HepG2 (cell line): ENCODE data around the genes KCNE2 and MORC3.

- RRBS, 2 experiments = no CpG with 5 or more reads among the region's 3 CpGs
CAGE:
- cytosol, long polyA minus RNA = no peak
- cytosol, long polyA plus RNA = no peak
- long polyA plus RNA = no peak
- nucleus, long polyA minus RNA = no peak
- nucleus, long polyA plus RNA = no peak
Measured at GRCh38 chr21:34363763-34364120, at the start of gene KCNE2. TSS of gene KCNE2 (plus strand) at chr21:34364006.

DNA sequence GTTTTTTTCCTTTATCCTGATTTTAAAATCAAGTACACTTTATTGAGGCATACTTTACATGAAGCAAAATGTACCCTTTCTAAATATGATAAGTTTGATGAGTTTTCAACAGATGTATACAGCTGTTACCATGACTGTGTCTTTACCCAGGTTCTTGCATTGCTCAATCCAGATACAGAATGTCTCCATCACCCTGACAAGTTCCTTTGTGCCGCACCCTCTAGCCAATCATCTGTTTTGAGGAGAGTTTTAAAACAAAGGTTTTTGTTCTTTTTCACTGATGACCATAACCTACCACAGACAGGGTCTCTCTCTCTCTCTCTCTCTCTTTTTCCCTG lies 1.1 kb upstream of the KCNE1 start:
- RRBS, 2 experiments = no CpG with 5 or more reads among the region's 1 CpG
CAGE:
- cytosol, long polyA minus RNA = no peak
- cytosol, long polyA plus RNA = no peak
- long polyA plus RNA = no peak
- nucleus, long polyA minus RNA = no peak
- nucleus, long polyA plus RNA = no peak

- RRBS, 2 experiments = no CpG with 5 or more reads among the region's 2 CpGs
CAGE:
- cytosol, long polyA minus RNA = no peak
- cytosol, long polyA plus RNA = no peak
- long polyA plus RNA = no peak
- nucleus, long polyA minus RNA = no peak
- nucleus, long polyA plus RNA = no peak
Measured at GRCh38 chr21:34583809-34584438, 31.0 kb downstream of the RCAN1 start.

DNA sequence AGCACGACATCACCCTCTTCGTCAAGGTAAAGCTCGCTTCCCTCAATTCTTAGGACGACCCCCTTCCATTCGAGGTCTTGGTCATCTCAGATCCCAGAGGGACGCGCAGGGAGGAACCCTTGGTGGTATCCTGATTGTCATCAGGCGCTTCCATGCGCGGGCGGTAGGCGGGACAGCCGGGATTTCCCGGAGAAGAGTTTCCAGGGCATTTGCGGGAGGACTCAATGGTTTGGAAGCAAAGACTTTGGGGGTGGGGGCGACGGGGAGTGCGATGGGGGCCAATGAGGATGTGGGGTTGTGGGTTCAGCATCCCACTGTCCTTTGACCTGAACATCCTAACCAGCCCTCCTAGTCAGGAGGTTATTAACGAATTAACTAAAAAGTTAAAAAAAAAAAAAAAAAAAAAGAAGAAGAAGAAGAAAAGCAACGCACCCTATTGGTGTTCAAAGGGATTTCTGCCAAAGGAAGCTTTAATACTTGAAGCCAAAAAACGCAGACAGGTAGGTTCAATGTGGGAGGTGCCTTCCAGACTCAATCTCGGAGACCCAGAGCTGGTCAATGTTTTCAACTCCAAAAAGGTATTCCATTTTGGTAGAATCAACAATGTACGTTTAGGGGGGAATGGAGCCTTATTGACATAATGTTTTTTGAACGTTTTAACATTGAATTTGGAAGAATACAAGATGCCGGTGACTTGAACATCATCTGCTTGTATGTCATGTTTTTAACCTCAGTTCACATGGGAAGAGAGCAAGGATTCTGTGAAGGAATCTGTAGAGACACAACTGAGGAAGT lies 2.1 kb downstream of the CLIC6 start:
- RRBS, 2 experiments = no CpG with 5 or more reads among the region's 25 CpGs
CAGE:
- cytosol, long polyA minus RNA = no peak
- cytosol, long polyA plus RNA = no peak
- long polyA plus RNA = no peak
- nucleus, long polyA minus RNA = no peak
- nucleus, long polyA plus RNA = no peak

DNA sequence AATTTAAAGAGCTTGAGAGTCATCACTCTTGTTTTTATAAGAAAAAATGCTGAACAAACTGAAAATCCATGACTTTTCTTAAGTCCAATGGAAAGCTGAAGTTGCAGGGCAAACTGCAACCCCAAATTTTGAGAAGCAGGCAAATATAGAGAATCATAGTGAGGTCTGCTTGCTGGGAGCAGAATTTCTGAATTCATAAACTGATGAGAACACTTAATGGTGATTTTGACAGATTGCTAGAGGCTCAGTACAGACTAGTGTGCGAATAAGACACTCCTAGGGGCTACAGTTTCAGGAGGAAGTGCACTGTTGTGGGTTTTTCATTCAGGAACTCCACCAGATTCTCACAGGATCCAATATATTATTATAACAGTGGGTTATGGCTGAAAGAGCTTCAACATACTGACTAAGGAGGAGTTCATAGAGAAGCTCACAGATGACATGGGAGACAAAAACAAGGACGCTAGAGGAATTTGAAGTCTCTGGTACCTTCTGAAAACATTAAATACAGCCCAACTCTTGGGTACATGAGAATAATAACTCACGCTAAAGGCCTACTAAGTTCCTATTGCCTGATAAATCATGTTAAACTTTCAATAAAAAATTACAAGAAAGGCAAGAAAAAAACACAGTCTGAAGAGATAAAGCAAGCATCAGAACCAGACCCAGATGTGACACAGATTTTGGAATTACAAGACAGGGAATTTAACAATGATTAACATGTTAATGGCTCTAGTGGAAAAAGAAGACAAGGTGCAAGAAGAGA lies 135.3 kb downstream of the CLIC6 start:
- RRBS, 2 experiments = no CpG with 5 or more reads among the region's 3 CpGs
CAGE:
- cytosol, long polyA minus RNA = no peak
- cytosol, long polyA plus RNA = no peak
- long polyA plus RNA = no peak
- nucleus, long polyA minus RNA = no peak
- nucleus, long polyA plus RNA = no peak

DNA sequence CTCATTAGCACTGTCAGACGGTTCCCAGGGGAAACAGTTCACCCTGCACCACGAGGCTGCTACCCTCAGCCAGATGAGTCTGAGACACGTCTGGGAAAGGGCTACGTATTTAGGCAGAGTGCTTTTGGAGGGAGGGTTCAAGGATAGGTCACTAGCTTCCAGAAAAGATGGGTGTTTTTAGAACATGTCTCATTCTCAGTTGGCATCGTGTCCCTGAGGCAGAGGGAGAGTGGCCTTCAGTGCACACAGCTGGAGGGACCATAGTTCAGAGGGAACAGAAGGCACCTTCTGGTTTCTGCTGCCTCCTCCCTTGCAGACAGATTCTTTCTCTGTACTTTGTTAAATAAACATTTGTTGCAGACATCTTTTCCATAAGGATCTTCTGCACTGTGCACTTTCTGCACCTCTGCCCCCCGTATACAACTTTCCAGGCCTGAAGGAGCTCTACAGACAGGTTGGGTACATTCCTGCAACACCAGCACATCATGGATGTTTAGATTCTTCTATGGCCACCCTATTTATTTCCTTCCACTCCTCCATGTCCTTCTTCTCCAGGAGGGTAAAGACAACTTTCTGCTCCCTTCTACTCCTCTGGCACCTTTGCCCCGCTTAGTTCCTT lies 140.0 kb downstream of the CLIC6 start:
- RRBS, 2 experiments = no CpG with 5 or more reads among the region's 7 CpGs
CAGE:
- cytosol, long polyA minus RNA = no peak
- cytosol, long polyA plus RNA = no peak
- long polyA plus RNA = no peak
- nucleus, long polyA minus RNA = no peak
- nucleus, long polyA plus RNA = no peak

DNA sequence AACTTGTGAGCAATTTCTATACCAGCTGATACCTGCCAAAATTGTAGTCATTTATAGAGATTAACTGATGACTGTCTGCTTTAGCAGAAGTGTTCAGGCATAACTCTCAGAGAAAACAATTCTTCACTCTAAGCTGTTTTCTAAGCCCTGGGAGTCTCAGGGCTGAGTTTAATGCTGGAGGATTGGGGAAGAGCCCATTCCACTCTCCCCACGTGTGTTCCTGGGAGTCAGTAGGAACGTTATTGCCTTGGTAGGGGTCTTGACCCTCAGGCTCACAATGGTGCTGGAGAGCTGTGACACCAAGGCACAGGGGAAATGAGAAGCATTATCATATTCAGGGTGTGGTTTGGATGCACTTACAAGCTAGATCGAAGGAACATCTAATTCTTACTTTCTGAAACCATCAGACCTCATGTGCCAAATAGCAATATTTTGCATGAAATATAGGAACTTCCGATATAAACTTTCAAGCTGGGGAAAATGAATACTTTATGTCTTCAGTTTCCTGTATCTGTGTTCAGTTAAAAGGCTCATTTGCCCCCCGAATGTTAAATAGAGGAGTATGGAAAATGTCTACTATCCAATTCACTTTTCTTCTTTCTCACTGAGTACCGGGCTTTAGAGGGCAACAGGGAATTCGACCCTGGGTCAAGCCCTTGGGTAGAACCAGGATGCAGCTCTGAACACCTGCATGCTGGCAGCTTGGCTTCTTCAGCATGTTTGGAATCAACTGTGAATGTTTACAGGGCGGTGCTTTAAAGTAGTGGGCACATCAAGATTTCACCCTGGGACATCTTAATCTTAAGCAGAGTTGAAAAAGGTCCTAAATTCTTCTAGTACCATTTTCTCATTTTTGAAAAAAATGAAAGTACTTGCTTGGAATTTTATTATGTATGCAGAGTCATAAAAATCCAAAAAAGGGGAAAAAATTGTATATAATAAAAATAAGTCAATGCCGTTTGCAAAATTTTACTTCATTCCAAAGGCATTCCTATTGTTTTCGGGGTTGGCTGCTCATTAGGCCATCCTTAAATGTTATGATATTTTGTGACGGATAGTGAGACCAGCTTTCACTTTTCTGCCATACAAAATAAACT lies 168.6 kb downstream of the CLIC6 start:
- RRBS, 2 experiments = no CpG with 5 or more reads among the region's 11 CpGs
CAGE:
- cytosol, long polyA minus RNA = no peak
- cytosol, long polyA plus RNA = no peak
- long polyA plus RNA = no peak
- nucleus, long polyA minus RNA = no peak
- nucleus, long polyA plus RNA = no peak

DNA sequence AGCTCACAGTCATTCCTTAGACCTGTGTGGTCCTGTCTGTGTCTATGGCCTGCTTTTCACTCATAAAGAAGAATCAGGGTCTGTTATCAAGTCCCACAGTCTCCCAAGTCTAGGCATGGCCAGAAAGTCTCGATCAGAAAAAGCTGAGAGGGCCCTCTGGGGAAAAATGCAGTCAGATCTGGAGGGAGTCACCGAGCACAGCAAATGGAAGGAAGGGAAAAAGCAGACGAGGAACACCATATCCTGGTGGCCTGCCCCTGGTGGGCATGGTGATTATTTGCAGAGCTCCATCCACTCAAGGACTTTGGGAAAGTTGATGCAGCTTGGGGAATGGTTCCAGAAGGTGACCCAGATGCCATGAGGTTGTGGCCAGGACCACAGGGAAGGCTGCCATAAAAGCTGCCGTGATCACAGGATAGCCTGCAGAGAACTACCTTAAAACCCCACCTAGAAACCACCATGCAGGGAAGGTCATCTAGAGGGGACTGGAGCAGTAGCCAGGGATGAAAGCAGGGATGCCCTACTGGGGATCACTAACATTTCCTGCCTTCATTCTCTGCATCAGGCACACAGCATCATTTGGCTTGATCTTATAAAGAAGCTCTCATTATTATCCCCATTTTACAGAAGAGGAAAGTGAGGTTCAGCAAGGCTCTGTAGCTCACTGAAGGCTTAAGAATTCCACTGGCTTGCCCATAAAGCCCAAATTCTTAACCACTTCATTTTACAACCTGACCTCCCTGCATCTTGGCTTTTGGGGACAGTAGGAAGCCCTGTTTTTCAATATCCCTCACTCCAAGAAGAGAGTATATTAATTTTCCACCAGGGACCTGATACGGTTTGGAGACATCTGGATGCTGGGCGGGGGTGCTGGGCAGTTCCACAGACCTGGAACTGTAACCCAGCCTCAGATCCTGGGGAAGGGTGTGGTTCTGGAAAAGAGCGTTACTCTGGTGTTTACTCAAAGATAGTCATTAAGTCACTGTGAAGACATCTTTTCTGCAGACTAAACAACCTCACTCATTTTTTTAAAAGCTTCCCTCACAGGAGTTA lies 189.4 kb downstream of the CLIC6 start:
- RRBS, 2 experiments = no CpG with 5 or more reads among the region's 7 CpGs
CAGE:
- cytosol, long polyA minus RNA = no peak
- cytosol, long polyA plus RNA = no peak
- long polyA plus RNA = no peak
- nucleus, long polyA minus RNA = no peak
- nucleus, long polyA plus RNA = no peak

GRCh38 chr21:34859442-34859955 lies 189.6 kb downstream of the RUNX1 start:
- RRBS, 2 experiments = no CpG with 5 or more reads among the region's 7 CpGs
CAGE:
- cytosol, long polyA minus RNA = no peak
- cytosol, long polyA plus RNA = no peak
- long polyA plus RNA = no peak
- nucleus, long polyA minus RNA = no peak
- nucleus, long polyA plus RNA = no peak

GRCh38 chr21:34878125-34878955 lies 170.8 kb downstream of the RUNX1 start:
- RRBS, 2 experiments = no CpG with 5 or more reads among the region's 6 CpGs
CAGE:
- cytosol, long polyA minus RNA = no peak
- cytosol, long polyA plus RNA = no peak
- long polyA plus RNA = no peak
- nucleus, long polyA minus RNA = no peak
- nucleus, long polyA plus RNA = no peak

DNA sequence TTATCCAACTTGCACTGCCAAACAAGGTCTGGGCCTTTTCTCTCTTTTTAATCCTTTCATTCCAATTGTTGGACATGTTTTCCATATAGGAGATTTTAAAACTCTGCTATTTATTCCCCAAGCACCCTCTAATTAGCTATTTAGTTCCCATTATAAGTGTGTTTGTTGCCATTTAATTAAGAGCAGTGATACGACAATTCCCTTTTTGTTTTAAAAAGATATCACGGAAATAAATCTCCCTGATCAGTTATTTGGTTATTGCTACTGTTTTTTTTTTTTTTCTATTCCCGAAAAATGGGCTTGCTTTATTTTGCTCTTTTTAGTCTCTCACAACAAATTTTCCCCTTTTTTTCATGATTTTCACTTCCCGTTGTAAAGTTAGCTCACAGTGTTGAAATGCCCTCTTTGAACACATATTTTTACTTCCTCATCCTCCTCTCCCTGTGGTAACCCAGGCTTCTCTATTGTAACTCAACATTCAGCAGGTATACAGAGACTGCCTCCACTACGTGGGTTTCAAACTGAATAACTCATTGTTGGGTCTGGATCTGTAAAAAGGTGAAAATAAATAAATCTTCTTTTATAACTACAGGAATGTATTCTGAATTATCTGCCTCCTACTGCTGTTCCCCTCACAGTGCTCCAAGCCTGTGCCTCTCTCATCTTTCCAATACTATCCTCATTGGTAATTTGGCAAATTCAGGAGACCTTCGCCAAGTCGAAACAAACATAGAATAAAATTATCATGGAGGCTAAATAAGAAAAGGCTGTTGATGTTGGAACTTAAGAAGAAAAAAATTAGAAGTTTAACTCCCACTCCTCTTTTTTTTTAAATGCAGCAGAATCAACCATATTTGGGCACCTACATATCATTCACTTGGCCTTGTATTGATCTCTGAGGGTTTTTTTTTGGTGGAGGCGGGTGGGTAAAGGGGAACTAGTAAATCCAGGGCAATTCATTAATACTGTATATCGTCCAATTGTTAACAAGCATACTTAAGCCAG lies 166.4 kb downstream of the RUNX1 start:
- RRBS, 2 experiments = no CpG with 5 or more reads among the region's 9 CpGs
CAGE:
- cytosol, long polyA minus RNA = no peak
- cytosol, long polyA plus RNA = no peak
- long polyA plus RNA = no peak
- nucleus, long polyA minus RNA = start-site peak on the minus strand centred at position 632 of the sequence, 87 bp wide, 8 reads
- nucleus, long polyA plus RNA = no peak

DNA sequence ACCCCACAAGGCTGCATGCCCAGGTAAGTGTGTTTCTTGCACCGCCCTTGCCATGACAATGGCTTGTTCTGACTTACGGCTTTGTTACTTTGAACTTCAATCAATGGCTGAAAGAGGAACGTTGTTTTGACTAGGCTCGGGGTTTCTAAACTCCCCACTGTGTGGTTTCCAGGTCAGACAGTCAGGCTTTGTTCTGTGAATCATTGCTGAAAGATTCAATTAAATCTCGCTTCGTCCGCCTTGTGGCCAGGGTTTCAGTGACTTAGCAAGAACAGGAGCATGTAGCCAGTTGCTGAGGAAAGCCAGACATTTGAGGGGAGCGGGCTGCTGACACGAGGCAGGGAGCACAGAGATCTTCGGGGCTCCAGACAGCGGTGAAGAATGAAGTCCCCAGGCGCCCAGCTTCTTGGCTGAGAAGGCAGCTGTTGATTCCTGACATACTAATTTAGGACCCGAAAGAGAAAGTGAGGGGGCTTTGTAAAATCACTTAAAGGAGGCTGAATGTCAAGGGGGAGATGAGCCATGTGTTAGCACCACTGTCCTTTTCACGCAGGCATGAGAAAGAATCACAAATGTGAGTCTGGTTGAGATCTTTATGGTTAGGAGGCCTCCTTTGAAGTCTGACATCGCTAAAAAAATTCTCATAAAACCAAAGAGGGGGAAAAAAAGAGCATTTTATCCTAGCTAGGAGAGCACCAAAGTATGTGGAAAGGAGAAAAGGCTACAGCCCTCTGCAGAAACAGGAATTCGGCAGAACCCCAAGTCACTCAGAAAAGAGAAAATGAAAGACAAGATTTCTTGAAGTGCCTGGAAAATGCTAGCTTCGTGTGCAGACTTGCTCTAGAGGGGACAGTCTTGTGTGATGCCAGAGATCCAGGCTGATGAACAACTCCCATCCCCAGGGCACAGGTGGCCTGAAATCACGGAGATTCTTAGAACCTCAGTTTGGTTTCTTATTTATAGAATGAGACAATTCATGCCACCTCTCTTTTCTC lies 61.8 kb downstream of the RUNX1 start:
- RRBS, 2 experiments = no CpG with 5 or more reads among the region's 18 CpGs
CAGE:
- cytosol, long polyA minus RNA = no peak
- cytosol, long polyA plus RNA = no peak
- long polyA plus RNA = no peak
- nucleus, long polyA minus RNA = no peak
- nucleus, long polyA plus RNA = no peak

DNA sequence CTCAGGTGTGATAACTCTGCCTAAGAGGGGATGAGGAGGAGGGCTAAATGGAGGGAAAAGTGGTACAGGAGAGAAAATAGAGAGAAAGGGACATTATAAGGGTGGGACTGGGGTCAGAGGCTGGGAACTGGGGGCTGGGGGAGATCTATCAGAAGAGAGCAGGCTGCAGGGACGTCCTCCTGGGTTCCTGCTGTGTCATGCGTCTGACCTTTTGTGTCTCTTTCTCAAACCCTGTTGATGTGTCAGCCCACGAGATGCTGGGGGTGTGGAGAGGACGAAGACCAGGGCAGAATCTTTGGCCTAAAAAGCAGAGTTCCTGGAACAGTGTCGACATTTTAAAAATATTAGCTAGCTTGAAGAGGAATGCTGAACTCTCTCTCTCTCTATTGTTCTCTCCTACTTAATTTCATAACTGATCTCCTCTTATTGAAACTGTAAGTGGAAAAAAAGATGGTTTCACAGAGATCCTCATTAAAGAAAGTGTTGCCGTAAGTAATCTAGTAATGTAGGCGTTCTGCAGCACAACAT lies 52.8 kb downstream of the RUNX1 start:
- RRBS, 2 experiments = no CpG with 5 or more reads among the region's 7 CpGs
CAGE:
- cytosol, long polyA minus RNA = no peak
- cytosol, long polyA plus RNA = no peak
- long polyA plus RNA = no peak
- nucleus, long polyA minus RNA = no peak
- nucleus, long polyA plus RNA = no peak

GRCh38 chr21:35027877-35028871 lies 20.9 kb downstream of the RUNX1 start:
- RRBS, 2 experiments = no CpG with 5 or more reads among the region's 7 CpGs
CAGE:
- cytosol, long polyA minus RNA = no peak
- cytosol, long polyA plus RNA = no peak
- long polyA plus RNA = no peak
- nucleus, long polyA minus RNA = no peak
- nucleus, long polyA plus RNA = no peak

DNA sequence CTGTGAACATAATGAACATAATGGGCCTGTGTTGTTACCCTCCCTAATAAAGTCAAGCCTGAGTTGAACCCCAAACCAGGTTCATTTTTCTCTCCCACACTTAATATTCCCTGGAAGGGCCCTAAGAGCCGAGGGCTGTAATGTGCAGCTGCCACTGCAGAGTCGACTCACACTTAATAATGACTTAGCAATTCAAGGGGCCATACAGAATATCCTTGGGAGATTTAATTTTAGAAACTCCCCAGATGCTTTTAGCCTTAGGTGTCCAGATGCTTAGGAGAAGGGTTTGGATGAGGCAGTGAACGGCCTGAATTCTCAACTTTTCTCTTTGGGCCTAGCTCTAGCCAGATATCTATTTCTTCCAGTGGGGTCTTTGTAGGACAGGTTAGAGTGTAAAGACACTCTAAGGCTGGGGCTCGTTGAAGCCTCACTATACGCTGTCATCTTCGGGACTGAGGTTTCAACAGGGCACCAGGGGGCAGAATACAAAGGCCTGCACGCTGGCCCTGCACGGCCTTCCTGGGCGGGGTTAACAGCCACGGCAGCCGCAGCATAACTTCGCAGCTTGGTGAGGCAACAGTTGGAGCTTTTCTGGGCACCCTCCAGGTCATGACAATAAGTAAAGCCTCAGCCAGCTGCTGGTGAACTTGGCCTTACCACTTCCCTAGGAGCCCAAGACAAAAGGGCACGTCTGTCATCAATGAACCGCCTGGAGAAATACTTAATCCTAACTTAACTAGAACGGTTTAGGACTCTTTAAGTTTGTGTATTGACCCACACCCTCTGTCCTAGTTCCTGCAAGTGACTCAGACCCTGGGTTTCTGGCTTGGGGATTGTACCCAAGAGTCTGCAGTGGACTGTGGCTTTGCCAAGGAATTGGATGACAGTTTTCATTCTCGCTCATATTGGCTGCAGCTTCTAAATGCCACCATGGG lies 2.1 kb upstream of the RUNX1 start:
- RRBS, 2 experiments = no CpG with 5 or more reads among the region's 16 CpGs
CAGE:
- cytosol, long polyA minus RNA = no peak
- cytosol, long polyA plus RNA = no peak
- long polyA plus RNA = no peak
- nucleus, long polyA minus RNA = no peak
- nucleus, long polyA plus RNA = no peak

- RRBS, 2 experiments = no CpG with 5 or more reads among the region's 8 CpGs
CAGE:
- cytosol, long polyA minus RNA = no peak
- cytosol, long polyA plus RNA = no peak
- long polyA plus RNA = no peak
- nucleus, long polyA minus RNA = no peak
- nucleus, long polyA plus RNA = no peak
Measured at GRCh38 chr21:36127264-36127763, 7.6 kb upstream of the CBR3 start.

- RRBS, 2 experiments = no CpG with 5 or more reads among the region's 5 CpGs
CAGE:
- cytosol, long polyA minus RNA = no peak
- cytosol, long polyA plus RNA = no peak
- long polyA plus RNA = no peak
- nucleus, long polyA minus RNA = no peak
- nucleus, long polyA plus RNA = no peak
Measured at GRCh38 chr21:36134537-36134784, 418 bp upstream of the CBR3 start.

DNA sequence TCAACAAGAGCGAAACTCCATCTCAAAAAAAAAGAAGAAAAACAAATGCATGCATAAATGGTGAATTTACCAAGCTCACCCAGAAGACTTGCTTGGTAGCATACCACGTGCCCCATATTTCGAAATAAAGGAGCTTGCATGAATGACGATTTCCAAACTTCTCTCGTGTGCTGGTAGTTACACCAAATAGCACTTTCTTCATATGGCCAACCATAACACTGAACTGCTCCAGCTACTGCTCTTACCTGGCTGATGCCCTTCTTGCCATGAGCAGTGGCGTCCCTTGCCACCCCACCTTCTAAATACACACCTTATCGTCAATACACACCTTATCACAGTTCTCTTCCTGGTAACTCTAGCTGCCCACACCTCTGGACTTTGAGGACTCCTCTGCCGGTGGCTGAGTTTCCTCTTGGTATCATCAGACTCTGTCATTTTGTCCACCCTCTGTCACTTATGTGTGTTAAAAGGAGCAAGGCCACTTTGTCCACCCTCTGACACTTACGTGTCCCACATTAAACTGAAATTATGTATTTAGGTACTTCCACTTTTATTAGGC lies 2.9 kb downstream of the DOP1B start:
- RRBS, 2 experiments = no CpG with 5 or more reads among the region's 9 CpGs
CAGE:
- cytosol, long polyA minus RNA = no peak
- cytosol, long polyA plus RNA = no peak
- long polyA plus RNA = no peak
- nucleus, long polyA minus RNA = no peak
- nucleus, long polyA plus RNA = no peak

DNA sequence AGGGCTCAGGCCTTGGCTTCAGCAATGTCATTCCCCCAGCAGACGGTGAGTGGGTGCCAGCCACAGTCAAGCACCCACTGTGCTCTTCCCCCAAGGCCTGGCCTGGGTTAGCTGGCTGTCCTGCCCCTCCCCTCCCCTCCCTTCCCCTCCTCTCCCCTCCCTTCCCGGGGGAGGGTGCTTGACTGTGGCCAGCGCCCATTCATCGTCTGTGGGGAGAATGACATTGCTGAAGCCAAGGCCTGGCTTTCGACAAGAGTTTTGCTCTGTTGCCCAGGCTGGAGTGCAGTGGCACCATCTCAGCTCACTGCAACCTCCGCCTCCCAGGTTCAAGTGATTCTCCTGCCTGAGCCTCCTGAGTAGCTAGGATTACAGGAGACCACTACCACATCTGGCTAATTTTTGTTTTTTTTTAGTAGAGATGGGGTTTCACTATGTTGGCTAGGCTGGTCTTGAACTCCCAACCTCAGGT lies 30.5 kb downstream of the DOP1B start:
- RRBS, 2 experiments = no CpG with 5 or more reads among the region's 6 CpGs
CAGE:
- cytosol, long polyA minus RNA = no peak
- cytosol, long polyA plus RNA = no peak
- long polyA plus RNA = no peak
- nucleus, long polyA minus RNA = no peak
- nucleus, long polyA plus RNA = no peak

GRCh38 chr21:36320159-36320991 lies at the start of gene MORC3:
TSS of gene MORC3 (plus strand) at chr21:36320197.
- RRBS, 2 experiments = 1% methylated on average over 19 of the region's 87 CpGs
CAGE:
- cytosol, long polyA minus RNA = start-site peak on the plus strand at chr21:36320187-36320222, 185 reads
- cytosol, long polyA plus RNA = no peak
- long polyA plus RNA = start-site peak on the plus strand at chr21:36320215-36320253, 111 and 123 reads in 2 replicates
- nucleus, long polyA minus RNA = no peak
- nucleus, long polyA plus RNA = start-site peak on the plus strand at chr21:36320217-36320253, 142 and 183 reads in 2 replicates